Cardiac septum (tissue), 1 donor: Measurements from ENCODE around the genes LARP1 and HAVCR2.

DNA sequence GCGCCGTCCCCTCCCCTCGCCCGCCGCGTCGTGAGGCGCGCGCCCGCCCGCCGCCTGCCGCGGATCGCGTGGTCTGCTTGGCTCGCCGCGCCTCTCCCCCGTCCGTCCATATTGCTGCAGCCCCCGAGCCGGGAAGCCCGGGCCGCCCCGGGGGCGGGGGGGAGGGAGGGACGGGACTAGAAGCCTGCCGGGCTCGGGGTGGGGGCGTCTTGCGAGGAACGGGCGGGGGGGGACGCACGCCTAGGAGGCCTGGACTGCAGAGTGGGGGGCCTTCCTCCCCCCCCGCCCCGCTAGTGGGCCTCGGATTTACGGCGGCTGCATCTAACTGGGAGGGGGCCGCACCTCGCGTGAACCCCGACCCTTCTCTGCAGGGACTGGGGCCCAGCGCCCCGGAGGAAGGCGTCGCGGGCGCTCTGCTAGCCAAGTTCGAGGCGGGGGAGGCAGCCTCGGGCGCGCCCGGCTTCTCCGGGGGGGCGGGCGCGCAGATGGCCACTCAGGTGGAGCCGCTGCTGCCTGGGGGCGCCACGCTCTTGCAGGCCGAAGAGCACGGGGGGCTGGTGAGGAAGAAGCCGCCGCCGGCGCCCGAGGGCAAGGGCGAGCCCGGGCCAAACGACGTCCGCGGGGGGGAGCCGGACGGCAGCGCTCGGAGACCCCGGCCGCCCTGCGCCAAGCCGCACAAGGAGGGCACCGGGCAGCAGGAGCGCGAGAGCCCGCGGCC is at the start of gene LARP1:
Gene LARP1, plus strand, starts transcription at position 105 of the 718 bp plus-strand sequence.
- PRO-cap, result bidirectional peak, plus-strand start at position 109 of the sequence, minus-strand start outside the sequence; unidirectional peak, plus-strand start at position 207 of the sequence; unidirectional peak, plus-strand start at position 540 of the sequence; unidirectional peak, plus-strand start at position 608 of the sequence

GRCh38 chr5:154760958-154761794 is 6.0 kb downstream of the LARP1 start:
- PRO-cap, result no peak

GRCh38 chr5:154793814-154794396 is 38.7 kb downstream of the LARP1 start:
- PRO-cap, result no peak

DNA sequence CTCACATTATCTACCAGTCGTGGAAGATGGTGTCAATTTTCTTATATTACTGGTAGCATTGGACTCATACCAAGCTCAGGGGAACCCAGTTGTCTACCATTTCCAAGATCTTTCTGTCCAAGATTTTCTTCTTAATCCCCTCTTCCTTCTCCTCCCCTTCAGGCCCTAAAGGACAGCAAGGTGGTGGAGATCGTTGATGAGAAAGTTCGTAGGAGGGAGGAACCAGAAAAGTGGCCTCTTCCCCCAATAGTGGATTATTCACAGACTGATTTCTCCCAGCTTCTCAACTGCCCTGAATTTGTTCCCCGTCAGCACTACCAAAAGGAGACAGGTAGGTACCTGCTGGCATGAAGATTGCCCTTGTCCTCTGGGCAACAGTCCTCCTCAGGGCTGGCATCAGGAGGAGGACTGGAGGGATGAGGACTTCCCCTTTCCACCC is 44.3 kb downstream of the LARP1 start:
- PRO-cap, result no peak

DNA sequence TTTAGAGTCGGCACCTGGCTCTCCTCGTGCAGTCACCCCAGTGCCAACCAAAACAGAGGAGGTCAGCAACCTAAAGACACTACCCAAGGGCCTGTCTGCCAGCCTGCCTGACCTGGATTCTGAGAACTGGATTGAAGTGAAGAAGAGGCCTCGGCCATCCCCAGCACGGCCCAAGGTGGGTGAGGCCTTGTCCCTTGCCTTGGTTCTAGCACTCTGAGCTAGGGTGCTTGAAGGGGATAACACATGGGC is 44.6 kb downstream of the LARP1 start:
- PRO-cap, result no peak

DNA sequence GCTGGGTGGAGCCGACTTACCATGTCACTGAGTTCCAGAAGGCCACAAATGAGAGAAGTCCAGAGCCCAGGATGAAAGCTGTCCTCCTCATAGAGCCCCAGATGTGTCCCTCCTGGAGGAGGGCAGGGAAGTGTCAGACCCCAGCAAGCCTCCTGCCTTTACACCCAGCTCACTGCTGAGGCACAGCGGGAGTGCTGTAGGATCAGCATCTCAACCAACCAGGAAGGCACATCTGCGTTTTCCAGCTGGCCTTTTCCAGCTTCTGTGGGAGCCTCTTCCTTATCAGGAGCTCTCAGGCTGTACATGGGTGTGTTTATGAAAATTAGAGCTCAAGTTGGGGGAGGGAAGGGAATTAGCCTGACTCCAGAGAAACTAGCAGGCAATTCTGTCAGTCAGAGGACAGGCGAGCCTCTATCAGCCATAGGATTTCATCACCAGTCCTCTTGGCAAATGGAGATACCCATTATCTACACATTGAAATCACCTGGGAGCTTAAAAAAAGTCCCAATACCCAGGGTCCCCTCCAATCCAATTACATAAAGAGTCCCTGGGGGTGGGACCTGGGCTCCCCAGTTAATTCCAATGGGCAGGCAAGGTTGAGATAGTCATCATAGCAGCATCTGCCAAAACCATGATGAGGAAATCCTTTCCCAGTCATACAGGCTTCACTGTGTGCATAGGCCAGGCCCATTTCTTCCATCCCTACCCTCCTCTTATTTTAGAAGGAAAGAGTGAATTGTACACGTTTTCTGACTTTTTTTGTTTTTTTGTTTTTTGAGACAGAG is 15.4 kb downstream of the FAXDC2 start:
- PRO-cap, result bidirectional peak, plus-strand start at position 391 of the sequence, minus-strand start at position 255 of the sequence

GRCh38 chr5:154858897-154859419 is 531 bp downstream of the CNOT8 start:
- PRO-cap, result no peak

DNA sequence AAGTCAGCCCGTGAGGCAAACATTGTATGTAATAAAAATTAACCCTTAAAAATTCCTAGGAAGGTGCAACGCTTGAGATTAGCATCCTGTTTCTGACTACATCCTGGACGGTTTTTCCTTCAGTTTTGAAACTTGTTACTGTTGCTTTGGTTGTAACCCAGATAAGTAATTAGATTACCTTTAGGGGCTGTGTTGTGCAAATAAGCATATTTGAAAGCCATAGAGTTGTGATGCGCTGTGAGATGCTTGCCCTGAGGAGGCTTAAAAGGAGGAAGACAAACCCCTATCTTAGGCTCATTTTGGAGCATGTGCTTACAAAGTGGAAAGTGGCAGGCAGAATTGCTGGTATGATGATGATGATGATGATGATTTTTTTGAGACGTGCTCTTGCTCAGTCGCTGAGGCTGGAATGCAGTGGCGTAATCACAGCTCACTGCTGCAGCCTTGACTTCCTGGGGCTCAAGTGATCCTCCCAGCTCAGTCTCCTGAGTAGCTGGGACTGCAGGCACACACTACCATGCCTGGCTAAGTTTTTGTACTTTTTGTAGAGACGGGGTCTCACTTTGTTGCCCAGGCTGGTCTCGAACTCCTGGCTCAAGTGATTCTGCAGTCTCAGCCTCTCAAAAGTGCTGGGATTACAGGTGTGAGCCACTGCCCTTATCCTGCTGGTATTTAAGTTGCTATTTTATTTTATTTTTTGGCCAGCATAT is 1.7 kb downstream of the CNOT8 start:
- PRO-cap, result no peak

- PRO-cap, result no peak
Observed at GRCh38 chr5:154868588-154868963, 10.1 kb downstream of the CNOT8 start.

DNA sequence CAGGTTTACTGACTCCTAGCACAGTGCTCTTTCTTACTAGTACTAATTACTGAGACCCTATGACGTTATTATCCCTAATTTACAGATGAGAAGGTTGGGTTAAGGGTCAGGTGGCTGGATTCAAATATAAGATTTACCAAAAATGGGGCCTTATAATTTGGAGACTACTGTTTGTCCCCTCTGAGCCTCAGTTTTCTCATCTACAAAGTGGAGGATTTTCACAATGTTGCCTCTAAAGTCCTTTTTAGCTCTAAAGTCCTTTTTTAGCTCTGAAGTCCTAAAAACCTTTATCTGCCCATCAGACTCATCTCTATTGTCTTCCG is 61.9 kb downstream of the KIF4B start:
- PRO-cap, result unidirectional peak, minus-strand start at position 195 of the sequence

GRCh38 chr5:155156648-155157067 is 143.1 kb downstream of the KIF4B start:
- PRO-cap, result no peak

DNA sequence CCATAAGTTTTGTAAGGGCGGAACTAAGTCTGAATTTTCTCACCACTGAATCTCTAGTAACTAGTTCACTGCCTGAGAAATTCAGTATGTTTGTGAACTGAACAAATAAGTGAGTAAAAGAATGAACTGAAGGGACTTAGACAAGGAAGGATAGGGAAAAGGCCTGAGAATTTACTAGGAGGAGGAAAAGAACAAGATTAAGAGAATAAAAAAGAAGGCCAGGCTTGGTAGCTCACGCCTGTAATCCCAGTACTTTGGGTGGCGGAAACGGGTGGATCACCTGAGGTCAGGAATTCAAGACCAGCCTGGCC is 122.3 kb downstream of the SGCD start:
- PRO-cap, result unidirectional peak, plus-strand start at position 151 of the sequence

- PRO-cap, result unidirectional peak, minus-strand start at chr5:156582056; bidirectional peak, plus-strand start at chr5:156582501, minus-strand start at chr5:156582175
Observed at GRCh38 chr5:156581812-156582765, 255.1 kb downstream of the SGCD start.

DNA sequence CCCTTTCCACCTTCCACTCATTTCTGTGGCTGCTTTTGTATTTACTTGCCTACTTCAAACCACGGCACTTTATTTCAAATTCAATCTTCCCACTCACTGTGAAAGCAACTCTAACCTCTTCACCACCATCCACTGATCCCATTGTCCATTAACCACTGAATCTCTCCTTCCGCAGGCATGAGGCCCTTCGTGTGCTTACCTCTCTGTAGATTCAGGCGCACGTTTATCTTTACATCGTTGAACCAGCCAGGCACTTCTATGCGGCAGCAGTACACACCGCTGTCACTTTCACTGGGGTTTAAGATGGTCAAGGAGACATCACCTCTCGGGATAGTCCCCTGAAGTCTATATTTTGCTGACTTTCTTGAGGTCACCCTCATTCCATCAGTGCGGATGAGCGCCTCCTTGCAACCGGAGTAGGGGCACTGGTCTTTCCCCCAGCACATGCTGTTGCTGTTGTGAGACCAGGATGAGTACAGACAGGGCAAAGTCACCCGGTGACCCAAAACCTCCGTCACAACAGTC is 8.7 kb downstream of the TIMD4 start:
- PRO-cap, result no peak

DNA sequence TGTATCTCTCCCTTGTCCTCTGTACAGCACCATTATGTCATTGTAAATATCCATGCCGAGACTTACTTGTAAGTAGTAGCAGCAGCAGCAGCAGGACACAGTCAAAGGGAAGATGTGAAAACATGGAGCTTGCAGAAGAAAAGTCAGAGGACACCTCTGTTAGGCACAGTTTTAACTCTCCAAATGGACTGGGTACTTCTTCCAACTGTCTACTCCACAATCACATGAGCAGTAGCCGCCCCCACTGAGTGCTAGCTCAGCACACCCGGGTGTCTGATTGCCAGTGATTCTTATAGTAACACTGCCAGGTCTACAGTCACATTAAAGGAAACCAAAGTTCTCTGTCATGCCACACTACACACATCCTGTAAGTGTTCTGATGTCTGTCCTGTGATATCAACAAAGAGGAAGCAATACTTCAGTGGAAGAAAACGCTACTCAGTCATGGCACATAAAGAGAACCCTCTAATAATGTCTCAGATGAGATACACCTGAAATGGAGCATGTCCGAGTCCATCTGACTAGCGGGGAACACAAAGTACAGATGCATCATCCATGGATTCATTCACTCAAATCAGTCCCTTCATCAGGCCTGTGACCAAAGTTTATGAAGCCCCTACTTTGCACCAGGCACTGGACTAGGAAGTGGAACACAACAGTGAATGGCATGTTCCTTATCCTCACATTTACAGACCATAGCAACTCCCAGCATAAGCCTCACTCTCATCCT is at the start of gene HAVCR2:
Gene HAVCR2, minus strand, starts transcription at position 185 of the 730 bp plus-strand sequence.
- PRO-cap, result bidirectional peak, plus-strand start at position 402 of the sequence, minus-strand start at position 180 of the sequence

DNA sequence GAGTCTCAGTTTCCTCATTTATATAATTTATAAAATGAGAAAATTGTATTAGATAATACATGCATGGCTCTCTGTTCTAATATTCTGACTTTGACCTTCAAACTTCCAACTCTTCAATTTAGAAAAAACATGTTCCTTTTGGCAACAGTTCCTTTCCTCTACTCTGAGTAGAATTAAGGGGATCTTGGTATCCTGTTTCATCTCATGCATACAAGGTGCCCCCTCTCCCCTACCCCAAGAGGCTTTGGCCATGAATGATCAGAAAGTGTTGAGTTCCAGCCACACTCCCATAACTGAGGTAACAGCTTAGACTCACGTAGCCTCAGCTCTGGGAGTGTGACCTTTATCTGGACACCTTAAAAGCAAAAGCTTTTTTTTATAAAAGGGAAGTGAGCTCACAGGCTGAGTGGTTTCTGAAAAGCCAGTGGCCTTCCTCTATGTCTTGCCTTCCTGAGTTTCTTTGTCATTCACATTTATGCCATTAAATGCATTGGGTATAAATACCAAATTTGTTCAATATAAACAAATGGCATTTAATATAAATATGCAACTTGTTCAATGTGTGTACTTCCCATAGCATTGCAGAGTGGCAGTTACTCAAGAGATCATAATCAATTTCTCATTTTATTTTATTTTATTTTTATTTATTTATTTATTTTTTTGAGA is 918 bp upstream of the HAVCR2 start:
- PRO-cap, result no peak

GRCh38 chr5:157256471-157257133 is 9.3 kb upstream of the CYFIP2 start:
- PRO-cap, result no peak

DNA sequence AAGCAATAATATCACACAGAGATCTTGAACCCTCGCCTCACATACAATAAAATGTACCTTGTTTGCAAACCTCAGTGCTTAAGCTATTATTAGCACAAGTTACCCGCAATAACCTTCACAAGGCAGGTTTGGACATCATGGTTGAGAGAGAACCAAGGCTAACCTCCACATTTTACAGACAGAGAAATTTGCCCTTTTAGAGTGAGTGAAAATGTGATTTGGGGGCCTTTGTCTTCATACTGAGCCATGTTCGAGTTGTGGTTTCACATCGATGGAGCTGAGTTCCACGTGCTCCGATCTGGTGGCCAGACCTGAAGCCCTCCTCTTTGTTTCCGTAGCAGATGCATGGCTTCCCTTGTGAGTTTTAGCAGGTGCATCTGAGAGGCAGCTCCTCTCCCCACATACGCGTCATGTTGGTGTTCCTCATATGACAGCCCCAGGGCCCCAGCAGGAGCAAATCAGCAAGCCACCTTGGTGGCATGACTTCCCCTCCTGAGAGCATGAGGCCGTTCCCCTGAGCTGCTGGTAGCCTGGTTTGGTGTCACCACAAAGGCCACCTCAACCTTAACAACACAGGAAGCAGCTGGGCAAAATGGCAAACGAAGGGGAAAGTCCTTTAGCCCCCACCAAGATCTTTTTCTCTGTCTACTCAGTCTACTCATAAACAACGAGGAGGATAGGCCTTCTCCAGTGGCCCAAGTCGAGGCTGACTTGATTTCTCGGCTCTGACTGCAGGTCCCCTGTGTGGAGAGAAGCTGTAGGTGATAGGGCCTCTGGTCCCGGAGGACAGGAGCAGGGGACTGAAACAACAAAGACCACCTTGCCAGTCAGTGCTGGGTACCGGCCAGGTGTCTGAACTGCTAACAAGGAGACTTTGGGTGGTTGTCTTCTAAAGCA is 5.8 kb downstream of the CYFIP2 start:
- PRO-cap, result no peak

GRCh38 chr5:157390264-157391340 is 45.1 kb upstream of the FNDC9 start:
- PRO-cap, result no peak

DNA sequence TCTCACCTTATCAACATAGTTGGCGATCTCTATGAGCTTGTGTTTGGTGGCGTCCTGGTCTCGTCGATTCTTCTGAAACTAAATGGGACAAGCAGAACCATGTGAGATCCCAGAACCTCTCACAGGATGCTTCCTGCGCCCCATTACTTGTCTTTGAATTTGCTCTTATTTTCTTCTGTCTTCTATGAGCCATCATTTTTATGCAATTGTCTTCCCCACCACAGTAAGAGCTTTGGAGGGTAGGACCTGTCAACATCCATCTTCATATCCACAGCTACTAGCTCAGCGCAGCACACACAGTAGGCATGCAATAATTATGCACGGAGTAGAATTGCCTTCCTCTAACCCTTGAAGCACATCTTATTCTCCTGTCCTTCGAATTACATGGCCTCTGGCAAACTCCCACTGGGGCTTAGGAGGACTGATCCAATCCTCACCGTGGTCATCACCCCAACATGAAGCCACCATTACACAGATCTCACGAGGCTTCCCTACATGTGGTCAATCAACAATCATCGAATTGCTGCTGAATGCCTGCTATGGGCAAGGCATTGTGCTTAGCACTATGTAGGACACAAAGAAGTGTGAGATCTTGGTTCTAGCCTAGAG is 53.5 kb downstream of the NIPAL4 start:
- PRO-cap, result no peak